GM19240 (cell line): ENCODE measurements around a stretch of chr11.

GRCh38 chr11:128296949-128297314, 290.4 kb downstream of the ETS1 start:
- RRBS, result no CpG with 5 or more reads among the region's 3 CpGs

GRCh38 chr11:128424647-128425619, 162.4 kb downstream of the ETS1 start:
- RRBS, result no CpG with 5 or more reads among the region's 17 CpGs

GRCh38 chr11:128451367-128452175, 135.8 kb downstream of the ETS1 start:
- RRBS, result 87% methylated on average over 13 of the region's 35 CpGs

- RRBS, result no CpG with 5 or more reads among the region's 5 CpGs
Observed at GRCh38 chr11:128455550-128456264, 131.7 kb downstream of the ETS1 start.

DNA sequence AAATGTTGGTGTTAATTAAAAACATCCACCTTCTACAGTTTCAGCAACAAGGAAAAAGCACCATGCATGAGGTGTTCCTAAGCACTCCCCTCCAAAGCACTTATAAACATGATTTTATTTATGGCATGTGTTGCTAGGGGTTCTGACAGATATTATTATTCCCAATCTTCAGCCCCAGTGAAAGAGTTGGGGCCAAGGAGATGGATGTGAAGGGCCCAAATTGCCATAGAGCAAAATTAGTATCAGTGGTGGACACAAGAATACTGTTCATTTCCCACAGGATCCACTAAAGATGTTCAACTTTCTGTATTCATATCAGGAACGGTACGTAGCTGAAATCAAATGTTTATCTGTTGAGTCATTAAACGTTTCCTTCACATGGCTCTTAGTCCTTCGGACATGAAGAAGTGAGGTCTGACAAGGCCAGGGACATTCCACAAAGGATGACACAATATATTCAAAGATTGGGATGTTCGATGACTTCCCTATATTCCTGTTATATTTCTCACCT, 129.2 kb downstream of the ETS1 start:
- RRBS, result no CpG with 5 or more reads among the region's 5 CpGs

- RRBS, result no CpG with 5 or more reads among the region's 14 CpGs
Observed at GRCh38 chr11:128462765-128463888, 124.2 kb downstream of the ETS1 start.

DNA sequence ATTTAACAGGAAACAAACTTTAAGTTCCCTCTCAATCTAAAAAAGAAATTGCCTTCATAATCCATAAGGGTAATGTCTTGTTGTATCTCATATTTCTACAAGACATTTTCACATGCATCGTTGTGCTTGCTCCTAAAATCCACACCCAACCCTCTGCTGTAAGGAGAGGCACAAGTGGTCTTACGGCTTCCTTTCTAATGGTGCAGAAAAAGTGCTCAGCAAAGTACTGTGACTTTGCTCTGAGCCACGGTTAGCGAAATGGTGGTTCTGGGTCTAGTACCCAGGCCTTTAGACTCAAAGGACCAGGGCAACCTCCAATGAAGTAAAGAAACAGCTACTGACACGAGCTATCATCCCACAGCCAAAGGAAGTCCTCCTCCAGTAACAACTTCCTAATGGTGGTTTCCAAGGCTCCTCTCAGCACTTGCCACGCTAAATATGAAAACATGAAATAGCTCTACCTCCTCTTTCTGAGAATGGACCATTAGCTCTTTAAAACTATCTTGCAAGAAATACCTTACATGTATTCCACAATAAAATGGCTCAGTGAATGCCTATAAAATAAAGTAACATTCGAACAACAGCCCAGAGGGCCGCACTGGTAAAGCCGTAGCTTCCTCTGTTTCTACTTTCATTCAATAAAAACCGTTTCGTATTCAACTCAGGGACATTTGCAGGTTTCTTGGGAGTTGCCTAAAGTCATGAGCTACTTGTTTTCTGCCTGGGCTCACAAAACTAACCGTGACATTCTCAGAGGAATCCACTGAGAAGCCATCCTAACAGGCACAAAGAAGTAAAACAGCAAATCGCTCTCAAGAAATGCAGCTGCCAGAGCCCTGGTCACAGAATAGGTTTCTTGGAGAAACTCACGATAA, 122.4 kb downstream of the ETS1 start:
- RRBS, result no CpG with 5 or more reads among the region's 14 CpGs

- RRBS, result no CpG with 5 or more reads among the region's 17 CpGs
Observed at GRCh38 chr11:128466971-128468118, 120.0 kb downstream of the ETS1 start.

DNA sequence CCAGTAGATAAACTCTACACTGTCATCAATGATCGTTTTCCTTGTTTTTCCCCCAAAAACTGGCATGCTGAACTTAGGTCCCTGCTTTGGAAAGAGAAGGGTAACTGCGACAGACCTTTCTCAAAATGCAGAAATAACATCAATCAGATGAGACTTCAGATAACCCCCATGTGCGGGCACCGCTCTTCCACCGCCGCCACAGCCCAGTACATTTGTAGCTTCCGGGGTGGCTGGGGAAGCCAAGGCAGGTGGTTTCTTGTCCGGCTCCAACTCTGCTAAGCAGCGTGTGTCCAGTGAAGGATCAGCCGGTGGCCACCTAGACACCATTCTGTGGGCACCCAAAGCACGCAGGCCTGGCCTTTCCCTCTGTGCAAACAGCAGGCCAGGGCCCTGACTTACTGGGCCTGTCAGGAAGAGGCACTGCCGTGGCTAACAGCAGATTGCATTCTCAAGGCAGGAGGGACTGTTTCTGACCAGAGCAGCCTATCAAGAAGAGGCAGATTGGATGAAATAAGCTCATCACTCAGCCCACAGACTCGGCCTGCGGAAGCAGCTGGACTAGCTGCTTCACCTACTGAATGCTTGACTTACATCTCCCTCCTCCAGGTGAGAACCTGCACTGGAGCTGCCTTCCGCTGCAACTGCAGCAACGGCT, 74.9 kb downstream of the ETS1 start:
- RRBS, result 100% methylated on average over 2 of the region's 16 CpGs

GRCh38 chr11:128522072-128523057, 65.0 kb downstream of the ETS1 start:
- RRBS, result 2% methylated on average over 42 of the region's 96 CpGs

DNA sequence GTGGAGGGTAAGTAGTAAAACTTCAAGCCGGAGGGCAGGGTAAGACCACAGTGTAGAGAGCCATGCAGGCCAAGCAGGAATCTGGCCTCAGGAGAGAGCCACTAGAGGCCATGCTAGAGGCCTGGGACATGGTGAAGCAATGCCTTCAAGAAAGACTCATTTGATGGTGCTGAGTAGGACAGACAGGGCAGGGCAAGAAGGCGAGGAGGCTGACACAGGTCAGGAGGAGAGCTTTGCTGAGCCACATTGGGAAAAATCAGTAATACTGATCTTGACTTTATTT, 26.3 kb downstream of the ETS1 start:
- RRBS, result no CpG with 5 or more reads among the region's 2 CpGs

- RRBS, result no CpG with 5 or more reads among the region's 29 CpGs
Observed at GRCh38 chr11:128687208-128687881, 6.5 kb upstream of the FLI1 start.

DNA sequence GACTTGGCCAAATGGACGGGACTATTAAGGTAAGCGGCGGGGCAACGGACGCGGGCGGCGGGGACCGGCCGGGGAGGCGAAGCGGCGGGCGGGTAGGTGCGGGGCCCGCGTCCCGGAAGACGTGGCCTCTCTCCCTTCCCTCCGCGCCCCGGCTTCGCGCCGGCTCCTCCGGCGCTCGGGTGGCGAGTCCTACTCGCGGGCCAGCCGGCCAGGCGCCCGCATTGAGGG, 290 bp downstream of the FLI1 start:
- RRBS, result 2% methylated on average over 16 of the region's 34 CpGs

DNA sequence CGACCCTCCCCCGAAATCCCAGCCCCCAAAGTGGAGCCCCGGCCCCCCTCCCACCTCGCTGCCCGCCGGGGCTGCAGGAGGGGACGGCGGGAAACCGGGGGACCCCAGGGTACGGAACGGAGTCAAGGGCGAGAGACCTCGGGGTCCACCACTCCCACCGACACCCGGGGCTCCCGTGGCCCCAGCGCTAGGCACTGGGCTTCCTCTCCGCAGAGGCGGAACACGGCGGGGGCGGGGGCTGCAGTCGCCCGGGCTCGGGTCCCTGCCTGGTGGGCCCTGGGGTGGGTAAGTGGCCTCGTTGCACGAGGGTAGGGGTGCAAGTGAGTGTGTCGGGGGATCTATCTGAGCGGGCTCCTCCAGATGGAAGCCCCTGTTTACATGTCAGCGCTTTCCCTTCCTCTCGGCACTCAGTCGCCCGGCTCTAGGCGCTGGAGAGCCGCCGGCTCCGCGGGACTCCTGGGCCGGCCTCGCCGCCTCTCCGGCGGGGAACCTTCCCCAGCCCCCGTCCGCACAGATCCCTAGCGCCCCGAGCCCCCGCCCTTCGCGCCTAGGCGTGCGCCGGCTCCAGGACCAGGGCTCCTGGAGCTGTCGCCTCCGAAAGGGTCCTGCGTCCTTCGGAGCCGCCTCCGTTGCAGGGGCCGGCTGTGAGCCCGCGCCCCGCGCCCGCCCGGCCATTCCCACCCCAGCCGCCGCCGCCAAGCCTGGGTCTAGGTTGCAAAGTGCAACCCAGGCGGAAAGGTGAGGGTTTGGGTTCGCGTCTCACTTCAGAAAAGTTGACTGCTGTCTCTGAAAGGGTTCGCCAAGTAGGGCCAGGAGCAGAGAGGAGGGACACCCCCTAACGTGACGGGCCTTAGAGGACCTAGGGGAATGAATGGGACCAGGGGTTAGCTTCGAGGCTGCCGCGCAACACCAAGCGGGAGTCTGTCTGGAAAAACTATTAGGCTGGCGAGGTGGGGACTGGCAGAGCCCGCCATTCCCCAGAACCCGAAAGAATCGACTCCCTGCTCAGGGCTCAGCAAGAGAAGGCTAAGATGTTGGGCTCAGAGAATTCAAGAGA, 932 bp downstream of the FLI1 start:
- RRBS, result 2% methylated on average over 26 of the region's 83 CpGs

GRCh38 chr11:128705338-128706011, 11.6 kb downstream of the FLI1 start:
- RRBS, result no CpG with 5 or more reads among the region's 8 CpGs

- RRBS, result no CpG with 5 or more reads among the region's 4 CpGs
Observed at GRCh38 chr11:128721301-128721865, 27.5 kb downstream of the FLI1 start.

- RRBS, result no CpG with 5 or more reads among the region's 16 CpGs
Observed at GRCh38 chr11:128733613-128734378, 39.9 kb downstream of the FLI1 start.

DNA sequence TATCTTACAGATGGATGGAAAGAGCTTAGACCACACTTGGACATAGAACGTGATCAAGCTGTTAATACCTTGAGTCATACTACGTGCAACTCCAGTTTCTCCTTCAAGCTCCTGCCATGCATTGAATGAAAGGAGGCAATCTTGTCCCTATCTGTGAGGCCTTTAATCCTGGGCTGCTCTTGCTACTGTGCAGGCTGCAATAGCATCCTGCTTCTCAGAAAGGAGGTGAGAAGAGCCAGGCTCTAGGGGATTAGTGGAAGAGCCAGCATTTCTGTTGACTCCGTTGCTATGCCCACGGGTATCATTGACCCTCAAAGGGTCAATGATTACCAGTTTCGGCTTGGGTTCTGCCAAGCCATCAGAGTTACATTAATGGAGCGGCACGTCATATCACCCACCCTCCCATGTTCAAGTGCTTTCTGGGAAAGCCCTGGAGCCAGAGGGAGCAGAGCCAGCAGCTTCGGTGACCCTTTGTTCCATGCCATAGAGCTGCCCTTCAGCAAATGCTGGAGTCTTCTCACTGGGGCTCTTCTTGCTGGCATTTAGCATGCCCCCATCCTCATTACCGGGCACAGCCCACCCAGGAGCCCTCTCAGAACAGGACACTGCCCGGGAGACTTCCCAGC, 14.8 kb downstream of the KCNJ1 start:
- RRBS, result 67% methylated on average over 1 of the region's 10 CpGs

GRCh38 chr11:128905963-128906258, 14.8 kb downstream of the KCNJ5 start:
- RRBS, result no CpG with 5 or more reads among the region's 6 CpGs

- RRBS, result 2% methylated on average over 68 of the region's 145 CpGs
Observed at GRCh38 chr11:129278950-129279816, 87.1 kb upstream of the ARHGAP32 start.